Right atrium auricular region (tissue), 2 donors: ENCODE measurements around the gene ACTRT3.

- PRO-cap = no peak
- RAMPAGE, long total RNA, 2 experiments = no peak in any of the 2 experiments
Observed at GRCh38 chr3:168260667-168260945, 164.9 kb upstream of the GOLIM4 start.

DNA sequence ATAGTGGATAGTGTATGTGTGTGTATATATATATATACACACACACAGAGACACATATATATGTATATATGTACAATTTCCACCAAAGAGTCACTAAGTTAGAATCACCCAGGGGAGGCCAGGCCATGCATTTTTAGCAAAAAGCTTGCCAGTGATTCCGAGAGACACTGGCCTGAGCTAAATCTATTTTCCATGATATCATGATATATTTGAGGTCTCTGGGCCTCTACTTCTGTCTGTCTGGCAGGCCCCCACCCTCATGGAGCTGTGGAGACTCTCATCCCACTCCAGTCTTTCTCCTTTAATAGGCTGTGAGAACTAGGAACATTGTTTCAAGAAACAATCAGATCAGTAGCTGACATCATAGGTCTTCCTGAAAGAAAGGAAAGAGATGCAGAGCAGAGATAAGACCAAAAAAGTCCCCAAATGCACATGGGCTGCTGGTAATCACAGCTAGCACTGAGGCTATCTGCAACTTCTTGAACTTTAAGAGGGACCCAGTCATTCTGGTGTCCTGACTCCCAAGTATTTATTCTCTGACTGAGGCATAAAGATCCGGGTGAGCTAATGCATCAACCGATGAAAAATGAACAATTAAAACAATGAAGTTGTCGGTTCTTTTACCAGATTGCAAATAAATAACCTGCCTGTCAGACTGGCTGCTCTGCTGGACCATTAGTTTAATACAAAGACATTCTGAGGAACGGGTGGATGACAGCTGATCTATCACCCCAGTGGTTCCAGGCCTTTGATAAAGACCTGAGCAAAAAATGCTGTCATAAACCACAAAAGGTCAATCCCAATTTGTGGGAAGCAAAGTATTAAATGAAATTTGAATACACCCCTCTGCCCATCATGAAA lies 780.7 kb upstream of the GOLIM4 start:
- PRO-cap = no peak
- RAMPAGE, long total RNA, 2 experiments = no peak in any of the 2 experiments

DNA sequence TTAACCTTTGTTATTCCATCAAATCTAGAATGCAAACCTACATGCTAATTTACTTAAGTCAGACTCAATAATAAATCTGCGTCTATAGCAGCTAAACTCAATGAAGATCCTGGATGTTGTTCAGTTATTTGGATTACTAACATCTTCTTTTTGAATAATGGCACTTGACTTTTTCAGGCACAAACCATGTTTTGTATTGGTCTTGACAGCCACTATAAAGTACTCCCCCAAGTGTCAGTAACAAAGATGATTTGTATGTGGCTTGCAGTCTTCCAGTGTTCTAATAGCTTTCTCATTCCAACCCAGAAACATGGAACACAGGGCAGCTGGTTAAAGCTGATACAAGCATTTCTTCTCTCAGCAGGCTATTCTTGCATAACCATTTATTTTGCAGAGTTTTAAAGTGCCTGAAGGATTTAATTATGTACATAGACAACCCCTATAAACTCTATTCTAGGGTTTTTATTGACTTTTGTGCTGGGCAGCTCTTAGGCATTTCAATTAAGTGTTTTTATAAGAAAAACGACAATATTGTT lies 420.4 kb downstream of the MECOM start:
- PRO-cap = no peak
- RAMPAGE, long total RNA, 2 experiments = no peak in any of the 2 experiments

GRCh38 chr3:169299091-169299658 lies 364.3 kb downstream of the MECOM start:
- PRO-cap = no peak
- RAMPAGE, long total RNA, 2 experiments = no peak in any of the 2 experiments

DNA sequence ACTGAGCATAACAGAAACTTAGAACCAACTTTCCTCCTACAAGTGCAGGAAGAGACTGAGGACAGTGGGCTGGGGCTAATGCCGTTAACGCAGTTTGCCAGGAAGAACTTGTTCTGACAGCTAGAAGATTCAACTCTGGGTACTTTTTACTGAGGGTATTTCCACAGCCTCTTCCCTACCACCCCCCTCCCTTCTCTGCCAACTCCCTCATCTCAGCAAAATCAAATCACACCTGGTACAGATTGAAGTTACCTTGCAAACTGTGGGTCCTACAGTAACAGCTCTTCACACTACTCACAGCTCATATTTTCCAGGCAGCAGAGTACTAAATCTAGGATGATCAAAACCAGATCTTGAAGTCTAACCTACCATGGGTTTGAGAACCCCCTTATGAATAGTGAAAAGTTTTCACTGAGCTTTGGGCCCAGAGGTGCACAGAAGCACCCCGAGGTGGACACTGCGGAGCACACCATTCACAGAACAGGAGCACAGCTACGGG lies 338.8 kb downstream of the MECOM start:
- PRO-cap = no peak
- RAMPAGE, long total RNA, 2 experiments = no peak in any of the 2 experiments

GRCh38 chr3:169390299-169390896 lies 273.1 kb downstream of the MECOM start:
- PRO-cap = unidirectional peak, minus-strand start at chr3:169390371
- RAMPAGE, long total RNA, 2 experiments = no peak in any of the 2 experiments

DNA sequence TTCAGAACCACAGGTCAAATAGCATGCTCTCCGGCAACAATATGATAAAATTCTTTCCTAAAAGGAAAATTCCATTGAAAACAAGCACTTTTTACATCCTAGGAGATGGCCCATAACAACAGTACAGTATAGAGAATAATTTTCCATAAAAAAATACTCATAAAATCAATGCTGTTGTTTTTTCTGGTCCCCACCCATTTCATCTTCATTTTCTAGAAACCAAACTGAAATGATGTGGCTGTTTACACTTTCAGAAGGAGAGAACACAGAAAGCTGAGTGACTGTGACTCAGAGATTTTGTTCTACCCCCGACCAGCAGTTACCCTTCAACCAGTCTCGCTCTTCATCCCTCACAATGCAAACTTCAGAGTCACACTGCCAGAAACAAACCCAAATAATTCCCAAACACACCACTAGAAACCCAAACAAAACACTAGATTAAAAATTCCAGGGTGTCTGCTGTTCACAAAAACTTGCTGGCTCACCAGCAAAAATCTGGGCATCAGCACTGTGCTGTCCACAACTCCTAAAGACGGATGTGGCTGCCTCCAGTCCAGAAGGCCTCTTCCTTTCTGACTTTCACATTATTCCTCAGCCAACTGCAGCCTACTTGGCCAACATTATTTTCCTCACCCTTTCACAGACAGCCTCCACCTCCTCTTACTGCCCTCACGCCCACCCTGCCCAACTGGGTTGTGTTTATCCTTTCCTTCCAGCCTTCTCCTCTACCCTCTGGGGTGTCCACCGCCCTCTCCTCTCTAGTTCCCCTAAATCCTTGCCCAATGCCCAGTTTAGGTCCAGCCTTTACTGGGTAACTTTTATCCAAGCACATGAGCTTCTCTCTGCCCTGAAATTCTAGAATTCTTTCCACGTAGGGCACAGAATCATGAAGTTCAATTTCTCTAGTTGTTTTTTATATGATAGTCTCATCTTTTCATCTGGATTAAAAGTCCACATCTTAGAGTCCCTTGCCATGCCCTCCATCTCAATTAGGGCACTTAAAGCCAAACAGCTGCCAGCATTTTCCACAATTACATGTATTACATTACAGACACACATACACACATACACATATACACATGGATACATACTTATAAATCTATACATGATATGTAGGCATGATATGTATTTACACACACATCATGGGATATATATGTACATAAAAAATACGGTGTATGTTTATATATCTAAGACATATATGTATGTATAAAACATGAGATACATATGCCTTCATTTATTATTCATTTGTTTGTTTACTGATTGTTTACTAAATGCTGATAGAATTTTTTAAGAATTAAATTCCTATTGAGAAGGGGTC lies 71.3 kb downstream of the MECOM start:
- PRO-cap = bidirectional peak, plus-strand start at position 291 of the sequence, minus-strand start at position 234 of the sequence; unidirectional peak, minus-strand start at position 531 of the sequence
- RAMPAGE, long total RNA, 2 experiments = no peak in any of the 2 experiments

- PRO-cap = no peak
- RAMPAGE, long total RNA, 2 experiments = no peak in any of the 2 experiments
Observed at GRCh38 chr3:169619522-169620479, 43.7 kb downstream of the MECOM start.

DNA sequence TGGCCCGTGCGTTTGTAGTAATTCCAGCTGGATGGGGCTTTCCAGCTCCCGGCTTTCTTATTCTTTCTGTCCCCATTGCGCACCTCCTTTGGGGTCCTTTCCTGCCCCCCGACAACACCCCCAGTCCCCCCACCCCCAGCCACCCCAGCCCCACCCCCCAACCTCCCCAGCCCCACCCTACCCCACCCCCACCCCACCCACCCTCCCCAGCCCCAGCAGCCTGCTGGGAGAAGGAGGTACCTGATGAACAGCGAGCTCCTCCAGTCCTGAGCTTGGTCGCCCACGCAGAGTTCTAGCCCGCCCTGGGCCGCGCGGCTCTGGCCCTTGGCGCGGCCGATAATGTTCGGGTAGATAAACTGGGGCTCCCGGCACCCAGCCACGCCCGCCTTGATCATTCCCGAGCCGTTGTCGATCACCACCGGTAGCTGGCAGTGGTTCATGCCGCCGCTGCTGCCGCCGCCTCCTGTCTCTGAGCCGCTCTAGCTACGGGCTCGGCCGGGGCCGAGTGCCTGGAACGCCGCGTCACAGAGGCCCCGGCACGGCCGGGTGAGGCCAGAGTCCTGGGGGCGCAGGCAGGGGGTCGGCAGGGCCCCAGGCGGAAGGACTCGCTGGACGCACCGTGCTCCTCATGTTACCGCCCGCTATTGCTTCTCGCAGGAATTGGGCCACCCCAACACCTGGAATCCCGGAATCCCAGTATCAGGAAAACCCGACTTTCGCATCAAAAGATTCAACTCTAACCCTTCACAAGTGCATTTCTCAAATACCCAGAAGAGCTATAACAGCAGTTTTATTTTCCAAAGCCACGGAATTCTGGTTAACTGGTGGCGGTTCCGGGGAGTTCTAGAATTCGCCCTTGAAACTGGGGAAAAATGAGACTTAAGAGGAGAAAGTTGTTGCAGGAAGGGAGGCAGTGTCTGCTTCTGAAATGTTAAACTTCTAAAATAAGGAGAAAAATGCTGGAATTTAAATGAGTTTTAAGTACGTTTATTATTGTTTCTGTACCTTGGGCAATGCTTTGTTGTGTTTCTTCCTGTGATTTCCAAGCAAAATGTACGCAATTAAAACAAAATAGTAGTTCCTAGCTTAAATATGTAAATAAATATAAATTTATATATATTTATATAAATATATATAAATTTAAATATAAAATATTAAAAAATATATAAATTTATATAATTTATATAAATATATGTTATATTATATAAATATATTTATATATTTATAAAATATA lies at the start of gene ACTRT3:
TSS of gene ACTRT3 (minus strand) at position 481 of the 1,234 bp plus-strand sequence.
- PRO-cap = unidirectional peak, plus-strand start at position 209 of the sequence; unidirectional peak, plus-strand start at position 263 of the sequence; bidirectional peak, plus-strand start at position 394 of the sequence, minus-strand start at position 338 of the sequence; bidirectional peak, plus-strand start at position 575 of the sequence, minus-strand start at position 471 of the sequence
- RAMPAGE, long total RNA, 2 experiments = start-site peak on the plus strand in 2 of 2 experiments, centred at positions 280 to 295 of the sequence, 13 to 31 reads per replicate; start-site peak on the minus strand in 2 of 2 experiments, centred at positions 514 to 741 of the sequence, 11 to 21 reads per replicate

DNA sequence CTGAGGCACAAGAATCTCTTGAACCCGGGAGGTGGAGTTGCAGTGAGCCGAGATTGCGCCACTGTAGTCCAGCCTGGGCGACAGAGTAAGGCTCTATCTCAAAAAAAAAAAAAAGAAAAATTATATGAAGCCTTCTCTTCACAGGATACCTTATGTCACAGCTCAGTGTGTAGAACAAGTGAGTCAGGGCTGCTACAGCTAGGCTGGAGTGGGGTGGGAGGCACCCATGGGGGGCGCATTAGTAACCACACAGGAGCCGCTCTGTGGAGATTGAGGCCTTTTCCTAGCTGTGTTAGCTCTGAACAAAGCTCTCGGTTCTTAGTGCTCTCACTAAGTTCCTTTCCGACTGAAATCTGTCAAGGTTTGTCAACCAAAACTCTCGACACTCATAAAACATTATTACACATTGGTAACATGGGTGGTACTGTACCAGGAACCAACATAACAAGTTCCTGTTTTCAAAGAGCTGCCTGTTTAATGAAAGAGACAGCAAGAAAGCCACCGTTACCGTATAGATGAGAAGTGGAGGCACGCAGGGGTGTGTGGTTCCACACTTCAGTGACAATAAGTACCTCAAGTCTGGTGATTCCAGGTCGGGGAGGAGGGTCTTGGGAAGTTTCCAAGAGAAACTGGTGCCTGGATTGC lies 4.5 kb downstream of the LRRC31 start:
- PRO-cap = no peak
- RAMPAGE, long total RNA, 2 experiments = no peak in any of the 2 experiments

GRCh38 chr3:169871350-169871849 lies 1.7 kb upstream of the LRRC31 start:
- PRO-cap = no peak
- RAMPAGE, long total RNA, 2 experiments = no peak in any of the 2 experiments

- PRO-cap = no peak
- RAMPAGE, long total RNA, 2 experiments = no peak in any of the 2 experiments
Observed at GRCh38 chr3:169953918-169954707, 12.5 kb upstream of the SEC62 start.

DNA sequence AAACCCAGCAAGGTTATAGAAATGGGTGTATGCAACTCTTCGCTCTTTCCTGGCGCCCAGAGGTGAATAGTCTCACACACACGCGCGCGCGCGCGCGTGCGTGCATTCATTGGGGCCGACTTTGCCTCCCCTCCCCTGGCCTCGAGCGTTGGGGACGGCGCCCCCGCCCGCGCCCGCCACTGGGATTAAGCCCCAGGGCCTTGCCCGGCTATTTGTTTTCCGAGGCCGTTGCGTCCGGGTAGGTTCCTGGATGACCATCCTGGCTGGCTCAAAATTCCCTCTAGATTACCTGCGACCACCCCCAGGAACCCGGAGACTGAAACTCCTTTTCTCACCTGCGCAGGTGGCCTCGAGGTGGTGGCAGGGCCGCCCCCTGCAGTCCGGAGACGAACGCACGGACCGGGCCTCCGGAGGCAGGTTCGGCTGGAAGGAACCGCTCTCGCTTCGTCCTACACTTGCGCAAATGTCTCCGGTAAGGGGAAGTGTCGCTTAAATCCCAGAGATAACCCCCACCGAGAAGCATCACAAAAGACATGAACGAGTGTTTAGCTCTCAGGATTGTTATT lies 860 bp downstream of the GPR160 start:
- PRO-cap = no peak
- RAMPAGE, long total RNA, 2 experiments = no peak in any of the 2 experiments

- PRO-cap = no peak
- RAMPAGE, long total RNA, 2 experiments = no peak in any of the 2 experiments
Observed at GRCh38 chr3:170864875-170865921, 4.8 kb downstream of the RPL22L1 start.

DNA sequence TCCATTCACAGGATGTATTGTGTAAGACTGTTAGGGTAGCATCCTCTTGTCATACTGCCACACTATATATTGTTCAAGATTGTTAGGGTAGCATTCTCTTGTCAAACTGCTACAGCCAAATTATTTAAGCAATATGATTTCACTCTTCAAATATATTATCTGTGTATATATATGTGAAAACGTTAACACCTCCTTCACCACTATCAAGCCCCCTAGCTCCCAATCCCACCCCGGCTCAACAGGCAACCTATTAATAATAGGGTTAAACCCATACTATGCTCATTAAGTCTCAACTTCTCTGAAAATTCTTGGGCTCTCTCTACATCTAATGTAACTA lies 3.4 kb downstream of the RPL22L1 start:
- PRO-cap = no peak
- RAMPAGE, long total RNA, 2 experiments = no peak in any of the 2 experiments

DNA sequence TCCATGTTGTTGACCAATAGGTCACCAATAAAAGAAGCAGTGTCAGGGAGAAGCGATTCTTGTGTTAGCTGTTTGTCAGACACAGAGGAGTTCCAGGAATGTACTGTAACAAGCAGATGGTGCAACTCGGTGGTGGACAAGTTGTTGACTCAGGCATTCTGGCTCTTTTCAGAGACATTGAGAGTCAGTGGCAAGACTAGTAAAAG lies 18.9 kb upstream of the SLC2A2 start:
- PRO-cap = no peak
- RAMPAGE, long total RNA, 2 experiments = no peak in any of the 2 experiments

DNA sequence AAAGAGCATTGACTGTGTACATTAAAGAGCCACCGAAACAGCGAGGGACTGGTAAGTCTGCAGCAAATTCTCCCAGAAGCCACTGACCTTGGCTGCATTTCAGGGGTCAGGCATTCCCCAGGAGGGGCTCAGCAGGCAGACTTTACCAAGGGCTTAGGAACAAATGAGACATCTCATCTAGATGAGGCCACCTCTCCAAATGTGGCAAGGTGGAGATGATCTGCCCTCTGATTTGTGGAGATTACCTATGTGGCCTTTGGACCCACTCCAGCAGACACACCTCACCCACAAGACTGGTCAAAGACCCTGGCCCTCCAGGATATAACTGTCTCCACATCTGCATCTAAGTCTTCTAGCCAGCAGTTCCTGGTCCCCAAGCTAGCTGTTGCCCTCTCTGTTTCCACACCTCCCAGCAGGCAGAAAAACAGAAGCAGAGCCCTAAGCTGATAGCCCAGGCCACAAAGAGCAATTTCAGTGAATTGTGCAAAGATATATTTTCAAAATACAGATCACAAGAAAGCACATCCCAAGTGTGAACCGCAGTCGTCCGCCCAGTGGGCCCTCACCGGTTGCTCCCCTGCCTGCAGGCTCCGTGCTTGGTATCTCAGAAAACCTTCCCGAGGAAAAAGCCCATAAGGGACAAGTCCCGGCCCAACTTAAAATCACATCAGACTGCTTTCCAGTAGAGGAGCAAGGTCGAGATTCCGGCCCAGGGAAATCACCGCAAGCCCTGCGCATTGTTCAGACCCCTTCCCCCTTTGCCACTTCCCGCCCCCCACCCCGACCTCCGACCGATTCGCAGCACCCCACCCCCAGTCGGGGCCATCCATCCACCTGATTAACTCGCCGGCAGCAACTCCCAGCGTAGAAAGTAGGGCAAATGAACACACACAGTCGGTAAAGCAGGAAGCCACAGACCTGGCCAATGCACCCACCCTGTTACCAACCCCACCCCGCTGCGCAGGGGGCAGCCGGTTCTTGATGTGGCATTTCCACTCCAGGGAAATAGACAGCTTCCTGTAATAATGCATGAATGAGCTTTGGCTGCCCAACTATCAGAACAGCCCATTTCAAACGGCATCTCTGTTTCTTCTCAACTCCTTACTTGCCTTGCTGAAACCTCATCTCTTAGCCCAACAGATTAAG lies 2.5 kb downstream of the TNIK start:
- PRO-cap = unidirectional peak, plus-strand start at position 665 of the sequence; bidirectional peak, plus-strand start at position 884 of the sequence, minus-strand start at position 873 of the sequence
- RAMPAGE, long total RNA, 2 experiments = no peak in any of the 2 experiments

DNA sequence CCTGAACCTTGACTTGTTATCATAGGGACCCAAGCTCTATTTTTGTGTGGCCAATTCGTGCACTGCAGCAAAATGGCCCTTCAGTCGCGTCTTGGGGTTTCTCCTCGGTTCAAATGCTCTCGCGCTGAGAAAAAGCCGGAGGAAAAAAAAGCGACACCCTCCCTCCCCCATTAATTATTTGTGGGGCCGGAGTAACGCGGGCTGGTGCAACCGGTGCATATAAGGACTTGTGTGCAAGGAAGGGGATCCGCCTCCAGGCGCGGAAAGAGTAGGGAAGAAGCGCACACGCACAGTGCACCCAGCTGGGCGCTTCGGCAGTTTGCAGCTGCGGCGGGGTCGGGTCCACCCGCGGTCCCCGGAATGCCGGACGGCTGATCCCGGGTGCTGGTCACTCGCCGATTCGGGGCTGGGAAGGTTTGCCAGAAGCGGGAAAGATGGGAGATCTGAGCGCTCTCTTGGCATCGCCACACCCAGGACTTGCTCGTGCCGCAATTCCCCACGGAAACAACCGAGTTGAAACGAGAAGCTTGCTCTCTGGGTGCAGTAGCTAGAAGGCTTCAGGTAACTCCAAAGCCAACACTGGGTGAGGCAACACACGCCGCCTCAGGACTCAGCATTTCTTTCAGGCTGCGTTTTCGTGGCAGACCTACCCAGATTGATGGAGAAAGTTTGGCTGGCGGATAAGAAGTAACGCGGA lies 598 bp upstream of the TNIK start:
- PRO-cap = unidirectional peak, plus-strand start at position 317 of the sequence
- RAMPAGE, long total RNA, 2 experiments = no peak in any of the 2 experiments

DNA sequence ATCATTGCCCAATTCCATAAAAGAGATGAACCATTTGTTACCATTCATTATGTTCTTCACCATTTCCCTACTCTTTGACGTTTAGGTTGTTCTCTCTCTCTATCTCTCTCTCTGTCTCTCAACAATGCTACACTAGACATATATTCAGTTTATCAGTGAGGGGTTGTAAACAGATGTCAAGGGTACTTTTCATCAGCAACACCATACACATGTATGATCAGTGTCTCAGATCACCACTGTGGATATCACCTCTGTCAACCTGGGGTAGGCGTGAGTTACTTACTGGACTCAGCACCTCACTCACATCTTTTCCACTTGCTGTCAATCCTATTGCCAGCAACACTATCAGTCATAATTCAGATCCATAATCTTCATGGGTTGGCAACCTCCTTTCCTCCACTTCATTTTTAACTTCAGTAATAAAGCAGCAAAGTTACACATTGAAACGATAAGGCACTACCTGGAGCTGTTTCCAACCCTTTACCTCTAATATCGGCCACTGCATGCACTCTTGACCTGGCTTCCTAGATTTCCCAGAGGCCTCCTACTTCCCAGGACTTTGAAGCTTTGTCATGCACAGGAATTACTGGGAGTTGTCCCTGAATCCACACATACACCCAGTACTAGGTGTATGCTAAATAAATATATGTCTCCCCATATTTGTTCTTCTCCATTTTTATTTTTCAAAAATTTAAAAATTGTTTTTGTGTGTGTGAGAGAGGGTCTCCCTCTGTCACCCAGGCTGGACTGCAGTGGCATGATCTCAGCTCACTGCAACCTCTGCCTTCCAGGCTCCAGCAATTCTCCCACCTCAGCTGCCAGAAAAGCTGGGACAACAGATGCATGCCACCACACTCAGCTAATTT lies 126.2 kb downstream of the PLD1 start:
- PRO-cap = no peak
- RAMPAGE, long total RNA, 2 experiments = start-site peak on the minus strand in 1 of 2 experiments, centred at position 420 of the sequence, 5 reads per replicate

DNA sequence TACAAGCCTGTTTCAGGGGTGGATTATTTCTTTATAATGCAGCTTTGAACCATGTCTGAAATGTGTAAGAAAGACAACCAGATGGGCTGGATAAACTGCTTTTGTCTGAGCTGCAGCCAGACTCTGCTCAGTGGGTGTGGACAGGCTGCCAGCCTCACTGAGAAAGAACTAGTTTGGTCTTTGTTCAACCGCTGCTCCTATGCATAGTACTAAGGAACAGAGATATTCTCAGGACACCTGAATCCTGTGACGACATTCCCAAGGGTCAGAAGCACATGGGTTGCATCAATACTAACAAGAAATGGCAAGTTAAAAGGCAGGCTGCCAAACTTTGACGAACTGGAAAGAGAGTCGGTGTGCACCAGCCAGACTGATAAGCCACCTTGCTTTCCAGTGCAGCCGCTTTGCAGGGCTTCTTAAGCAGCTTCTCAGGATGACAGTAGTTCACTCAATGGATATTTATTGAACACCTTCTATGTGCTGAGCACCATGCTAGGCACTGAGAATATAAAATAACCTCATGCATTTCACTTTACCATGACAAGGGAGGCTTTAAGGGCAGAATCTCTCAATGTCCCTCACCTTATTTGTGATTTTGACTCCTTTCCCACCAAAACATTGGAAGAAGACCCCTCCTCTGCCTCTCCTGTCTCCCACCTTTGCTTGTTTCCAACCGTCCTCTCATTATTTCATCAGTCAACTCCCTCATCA lies 57.1 kb downstream of the PLD1 start:
- PRO-cap = no peak
- RAMPAGE, long total RNA, 2 experiments = no peak in any of the 2 experiments